ENCODE measurements around the genes KLHL40 and ACKR2.

- RRBS: no CpG with 5 or more reads among the region's 5 CpGs
Measured at GRCh38 chr3:42057562-42058027, 33.6 kb upstream of the TRAK1 start.

- RRBS: no CpG with 5 or more reads among the region's 19 CpGs
Measured at GRCh38 chr3:42128882-42130056, 38.1 kb downstream of the TRAK1 start.

- RRBS: 4% methylated on average over 1 of the region's 2 CpGs
Measured at GRCh38 chr3:42476852-42477287, 25.6 kb upstream of the VIPR1 start.

DNA sequence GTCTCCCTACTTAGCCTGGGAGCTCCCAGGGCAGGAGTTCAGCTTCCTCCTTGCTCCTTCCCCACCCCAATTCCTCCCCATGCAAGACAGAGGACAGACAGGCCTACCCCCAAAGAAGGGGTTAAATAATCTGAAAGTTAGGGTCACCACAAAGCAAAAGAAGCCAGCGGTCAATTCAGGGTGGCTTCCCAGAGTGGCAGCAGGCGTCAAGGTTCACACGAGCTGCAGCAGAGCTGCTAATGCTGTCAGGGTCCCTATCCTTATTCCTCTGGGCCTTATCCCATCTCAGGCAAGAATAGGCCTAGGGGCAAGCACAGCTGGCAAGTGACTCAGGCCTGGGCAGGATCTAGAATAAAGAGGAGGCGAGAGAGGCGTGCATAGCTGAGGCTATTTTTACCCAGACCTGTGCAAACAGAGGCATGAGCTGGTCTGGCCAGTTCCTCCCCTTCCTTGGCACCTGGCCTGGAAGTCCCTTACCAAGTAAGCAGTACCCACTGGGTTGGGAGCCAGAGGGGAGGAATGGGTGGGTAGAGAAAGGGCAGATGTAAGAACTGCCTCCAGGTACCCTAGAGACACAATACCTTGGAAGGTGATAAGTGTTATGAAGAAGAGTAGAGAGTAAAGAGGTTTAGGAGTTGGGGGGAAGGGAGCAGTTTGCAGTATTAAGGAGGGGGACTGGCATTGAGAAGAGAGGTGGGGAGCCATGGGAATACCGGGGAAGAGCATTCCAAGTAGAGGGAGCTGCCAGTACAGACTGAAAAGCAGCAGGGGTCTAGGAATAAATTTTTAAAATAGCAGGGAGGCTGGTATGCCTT, 12.2 kb upstream of the VIPR1 start:
- RRBS: no CpG with 5 or more reads among the region's 6 CpGs

GRCh38 chr3:42531737-42532297, 29.4 kb downstream of the VIPR1 start:
- RRBS: no CpG with 5 or more reads among the region's 10 CpGs

GRCh38 chr3:42666341-42667140, 13.0 kb downstream of the ZBTB47 start:
- RRBS: no CpG with 5 or more reads among the region's 6 CpGs

DNA sequence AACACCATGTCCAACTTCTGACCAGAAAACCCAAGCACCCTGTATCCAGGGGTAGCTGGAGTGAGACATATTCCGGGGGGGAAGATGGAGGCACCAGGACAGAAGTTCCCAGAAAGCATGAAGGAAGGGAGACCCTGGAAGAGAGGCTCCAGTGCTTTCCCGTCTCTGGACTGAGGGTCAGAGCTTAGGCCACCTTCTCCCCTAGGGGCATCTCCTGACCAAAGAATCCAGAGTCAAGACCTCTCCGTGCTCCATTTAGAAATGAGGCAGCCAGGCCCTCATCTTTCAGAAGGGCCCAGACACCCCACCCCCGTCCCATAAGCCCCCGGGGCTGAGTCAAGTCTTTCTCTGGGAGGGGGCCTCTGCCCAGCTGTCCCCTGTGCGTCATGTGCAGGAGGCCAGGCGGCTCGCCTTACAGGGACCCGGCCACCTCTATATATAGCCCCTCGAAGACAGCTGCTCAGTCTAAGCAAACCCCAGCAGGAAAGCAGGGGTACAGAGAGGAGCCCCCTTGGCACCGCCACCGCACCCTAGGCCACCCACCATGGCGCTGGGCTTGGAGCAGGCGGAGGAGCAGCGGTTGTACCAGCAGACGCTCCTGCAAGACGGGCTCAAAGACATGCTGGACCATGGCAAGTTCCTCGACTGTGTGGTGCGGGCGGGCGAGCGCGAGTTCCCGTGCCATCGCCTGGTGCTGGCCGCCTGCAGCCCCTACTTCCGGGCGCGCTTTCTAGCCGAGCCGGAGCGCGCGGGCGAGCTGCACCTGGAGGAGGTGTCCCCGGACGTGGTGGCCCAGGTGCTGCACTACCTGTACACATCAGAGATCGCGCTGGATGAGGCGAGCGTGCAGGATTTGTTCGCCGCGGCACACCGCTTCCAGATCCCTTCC, at the start of gene KLHL40:
TSS of gene KLHL40 (plus strand) at position 463 of the 889 bp plus-strand sequence.
- RRBS: 81% methylated on average over 10 of the region's 45 CpGs

- RRBS: 7% methylated on average over 2 of the region's 3 CpGs
Measured at GRCh38 chr3:42700250-42700648, 2.3 kb downstream of the HHATL start.

- RRBS: no CpG with 5 or more reads among the region's 3 CpGs
Measured at GRCh38 chr3:42778439-42779054, 5.5 kb upstream of the CCDC13 start.

DNA sequence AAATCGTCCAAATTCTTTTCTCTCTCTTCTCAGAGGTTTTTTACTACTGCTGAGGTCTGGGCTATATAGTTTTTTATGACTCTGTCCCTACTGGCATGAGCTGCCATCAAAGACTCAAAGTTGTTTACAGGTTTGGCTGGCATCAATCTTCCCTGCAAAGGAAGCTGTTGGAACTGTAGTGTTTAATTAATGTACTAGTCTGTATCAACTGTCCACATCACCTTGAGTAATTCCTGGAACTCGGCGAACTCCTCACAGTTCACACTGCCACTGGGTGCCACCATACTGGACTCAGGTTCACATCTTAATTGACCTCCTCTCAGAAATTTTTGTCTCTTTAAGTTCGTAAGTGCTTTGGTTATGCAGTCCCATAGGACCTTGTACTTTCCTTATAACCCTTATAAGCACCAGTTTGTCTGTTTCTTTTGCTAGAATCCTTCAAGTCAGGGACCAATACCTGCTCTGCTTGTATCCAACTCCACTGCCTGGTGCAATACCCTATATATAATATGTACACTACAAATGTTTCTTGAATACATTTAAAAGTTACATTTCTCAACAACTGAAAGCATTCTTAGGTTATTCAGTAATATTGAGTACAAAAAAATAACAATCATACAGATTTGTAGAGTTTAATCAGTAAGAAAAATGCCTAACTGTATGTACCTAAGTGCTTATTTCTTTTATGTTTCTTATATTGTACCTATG, 3.1 kb downstream of the HIGD1A start:
- RRBS: no CpG with 5 or more reads among the region's 4 CpGs

DNA sequence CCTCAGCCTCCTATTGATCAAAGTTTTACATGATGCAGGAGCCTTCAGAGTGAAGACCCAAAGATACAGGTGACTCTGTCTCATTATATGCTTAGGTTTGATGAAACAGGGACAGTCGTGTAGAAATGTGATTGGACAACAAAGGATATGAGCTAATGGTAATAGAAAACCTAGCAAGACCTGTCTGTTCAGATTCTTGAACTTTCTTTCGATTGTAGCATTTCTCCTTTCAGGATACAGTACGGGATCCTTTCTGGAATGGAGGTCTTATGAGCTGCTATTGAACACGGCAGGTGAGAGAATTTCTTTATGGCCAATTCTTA, at the start of gene ACKR2:
TSS of gene ACKR2 (plus strand) at position 206 of the 323 bp plus-strand sequence.
- RRBS: no CpG with 5 or more reads among the region's 4 CpGs

DNA sequence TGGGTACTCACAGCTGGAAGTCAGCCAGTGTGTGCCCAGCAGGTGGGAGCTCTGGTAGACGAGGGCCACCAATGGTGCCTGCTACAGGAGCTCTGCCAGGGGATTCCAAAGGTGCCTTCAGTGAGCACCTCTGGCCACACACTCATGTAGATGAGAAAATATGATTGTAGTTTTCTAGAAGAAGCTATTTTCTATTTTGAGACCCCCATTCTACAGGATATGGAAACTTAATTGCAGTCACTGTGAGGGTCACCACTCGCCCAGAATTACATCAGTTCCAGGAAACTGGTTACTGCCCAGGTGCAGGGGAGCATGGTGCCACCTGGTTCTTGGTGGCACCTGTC, 31.1 kb downstream of the CYP8B1 start:
- RRBS: no CpG with 5 or more reads among the region's 2 CpGs

DNA sequence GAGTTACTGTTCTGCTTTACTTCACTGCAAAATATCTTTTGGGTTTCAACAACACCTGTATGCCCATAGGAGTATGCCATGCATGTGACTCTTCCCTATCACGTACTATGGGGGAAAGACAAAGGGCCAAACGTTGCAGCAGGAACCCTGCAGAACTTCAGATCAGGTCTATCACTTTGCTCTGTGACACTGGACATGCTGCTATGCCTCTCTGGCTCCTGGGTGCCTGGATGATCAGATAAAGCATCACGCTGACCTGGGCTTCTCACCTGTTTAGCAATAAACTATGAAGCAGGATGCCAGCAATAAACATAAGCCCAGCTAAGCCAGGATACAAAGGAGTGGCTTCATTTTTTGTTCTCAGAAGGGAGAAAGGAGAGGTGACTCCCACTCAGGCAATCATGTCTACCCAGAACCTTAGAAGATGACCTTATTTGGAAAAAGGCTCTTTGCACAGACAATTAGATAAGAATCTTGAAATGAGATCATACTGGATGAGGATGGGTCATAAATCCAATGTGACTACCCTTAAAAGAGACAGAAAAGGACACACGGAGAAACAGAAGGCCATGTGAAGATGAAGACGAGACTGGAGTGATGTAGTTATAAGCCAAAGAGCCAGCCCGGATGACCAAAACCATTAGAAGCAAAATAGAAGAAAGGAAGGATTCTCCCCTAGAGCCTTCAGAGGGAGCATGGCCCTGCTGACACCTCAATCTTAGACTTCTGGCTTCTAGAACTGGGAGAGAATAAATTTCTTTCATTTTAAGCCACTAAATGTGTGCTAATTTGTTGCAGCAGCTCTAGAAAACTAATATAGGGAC, 19.2 kb downstream of the POMGNT2 start:
- RRBS: no CpG with 5 or more reads among the region's 6 CpGs

- RRBS: no CpG with 5 or more reads among the region's 4 CpGs
Measured at GRCh38 chr3:43217561-43217941, 68.8 kb upstream of the SNRK start.

- RRBS: no CpG with 5 or more reads among the region's 1 CpG
Measured at GRCh38 chr3:43327107-43327691, 40.9 kb downstream of the SNRK start.

- RRBS: no CpG with 5 or more reads among the region's 9 CpGs
Measured at GRCh38 chr3:43477488-43477941, 144.3 kb downstream of the ANO10 start.

GRCh38 chr3:43713134-43713541, 22.4 kb downstream of the ABHD5 start:
- RRBS: no CpG with 5 or more reads among the region's 2 CpGs

DNA sequence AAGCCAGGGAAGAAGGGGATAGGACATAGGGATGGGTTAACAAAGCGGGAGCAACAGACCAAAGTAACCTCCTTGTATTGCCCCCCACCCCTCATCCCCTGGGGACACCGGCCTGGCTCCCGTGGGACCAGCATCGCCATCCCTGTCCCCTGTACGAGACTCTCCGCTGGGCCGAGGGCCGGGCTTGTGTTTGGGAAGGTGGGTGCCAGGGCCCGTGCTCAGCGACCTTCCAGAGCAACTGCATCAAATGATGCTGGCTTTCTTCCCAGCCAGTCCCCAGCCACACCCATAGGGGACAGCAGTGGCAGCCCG, 203.9 kb downstream of the ABHD5 start:
- RRBS: 95% methylated on average over 3 of the region's 11 CpGs

DNA sequence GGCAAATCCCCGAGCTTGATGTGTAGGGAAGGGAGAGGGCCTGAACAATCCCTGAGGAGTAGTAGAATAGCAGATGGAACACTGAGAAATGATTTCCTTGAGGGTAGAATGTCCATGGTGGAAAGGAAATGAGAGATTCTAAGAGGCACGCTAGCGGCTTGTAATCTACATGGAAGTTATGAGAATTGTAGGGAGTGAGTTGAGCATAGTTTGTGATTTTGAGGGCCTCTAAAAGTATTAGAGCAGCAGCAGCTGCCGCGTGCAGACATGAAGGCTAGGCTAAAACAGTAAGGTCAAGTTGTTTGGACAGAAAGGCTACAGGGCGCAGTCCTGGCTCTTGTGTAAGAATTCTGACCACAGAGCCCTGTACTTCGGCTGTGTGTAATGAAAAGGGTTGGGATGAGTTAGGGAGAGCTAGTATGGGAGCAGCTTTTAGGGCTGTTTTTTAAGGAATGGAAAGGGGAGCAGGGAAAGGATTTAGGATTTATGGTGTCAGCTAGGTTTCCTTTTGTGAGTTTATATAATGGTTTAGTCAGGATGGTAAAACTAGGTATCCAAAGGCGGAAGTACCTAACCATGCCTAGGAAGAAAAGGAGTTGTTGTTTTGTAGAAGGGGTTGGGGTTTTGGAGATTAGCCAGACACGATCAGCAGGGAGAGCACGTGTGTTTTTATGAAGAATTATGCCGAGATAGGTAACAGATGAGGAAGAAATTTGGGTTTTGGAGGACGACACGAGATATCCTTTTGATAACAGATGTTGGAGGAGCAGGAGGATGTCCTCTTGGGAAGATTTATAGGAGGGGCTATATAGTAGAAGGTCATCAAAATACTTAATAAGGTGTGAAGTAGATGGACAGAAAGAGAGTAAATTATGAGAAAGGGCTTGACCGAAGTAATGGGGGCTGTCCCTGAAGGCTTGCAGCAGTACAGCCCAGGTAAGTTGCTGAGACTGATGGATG, 8.2 kb downstream of the TCAIM start:
- RRBS: no CpG with 5 or more reads among the region's 14 CpGs

- RRBS: no CpG with 5 or more reads among the region's 4 CpGs
Measured at GRCh38 chr3:44435902-44436798, 41.3 kb downstream of the ZNF445 start.

Data from Ishikawa (cell line).